H4 (cell line): ENCODE data around the genes CFAP46, PRAP1 and SYCE1.

DNA sequence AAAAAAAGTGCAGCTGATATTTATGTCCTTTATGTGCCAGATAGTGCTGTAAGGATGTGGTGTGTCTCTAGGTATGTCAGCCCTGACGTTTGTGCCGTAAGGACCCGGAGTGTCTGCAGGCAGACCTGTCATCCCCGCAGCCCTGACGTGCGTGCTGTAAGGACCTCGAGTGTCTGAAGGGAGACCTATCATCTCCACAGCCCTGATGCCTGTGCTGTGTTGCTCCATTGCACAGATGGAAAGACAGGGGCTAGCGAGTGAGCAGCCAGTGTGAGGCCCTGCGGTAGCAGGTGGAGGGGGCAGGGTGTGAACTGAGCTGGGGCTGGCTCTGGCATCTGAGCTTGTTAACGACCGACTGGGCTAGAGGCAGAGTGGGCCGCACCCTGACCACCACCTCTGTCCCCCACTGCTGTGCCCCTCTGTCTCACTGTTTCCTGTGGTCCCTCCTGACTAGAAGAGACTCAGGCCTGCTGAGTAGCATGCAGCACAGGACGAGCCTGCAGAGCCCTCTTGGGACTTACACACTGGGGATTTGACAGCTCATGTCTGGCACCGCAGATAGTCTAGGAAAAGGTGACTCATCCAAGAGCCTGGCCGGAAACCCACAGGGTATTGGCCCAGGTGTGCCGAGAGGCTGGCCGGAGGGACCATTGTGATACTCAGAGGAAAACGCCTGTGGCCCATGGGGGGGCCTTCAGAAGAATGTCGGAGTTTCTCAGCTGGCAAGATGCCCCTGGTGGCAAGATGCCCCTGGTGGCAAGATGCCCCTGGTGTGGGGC lies 34.2 kb downstream of the INPP5A start:
- RAMPAGE, long total RNA, result no peak

GRCh38 chr10:132628061-132628751 lies 90.6 kb downstream of the INPP5A start:
- RAMPAGE, long total RNA, result no peak

DNA sequence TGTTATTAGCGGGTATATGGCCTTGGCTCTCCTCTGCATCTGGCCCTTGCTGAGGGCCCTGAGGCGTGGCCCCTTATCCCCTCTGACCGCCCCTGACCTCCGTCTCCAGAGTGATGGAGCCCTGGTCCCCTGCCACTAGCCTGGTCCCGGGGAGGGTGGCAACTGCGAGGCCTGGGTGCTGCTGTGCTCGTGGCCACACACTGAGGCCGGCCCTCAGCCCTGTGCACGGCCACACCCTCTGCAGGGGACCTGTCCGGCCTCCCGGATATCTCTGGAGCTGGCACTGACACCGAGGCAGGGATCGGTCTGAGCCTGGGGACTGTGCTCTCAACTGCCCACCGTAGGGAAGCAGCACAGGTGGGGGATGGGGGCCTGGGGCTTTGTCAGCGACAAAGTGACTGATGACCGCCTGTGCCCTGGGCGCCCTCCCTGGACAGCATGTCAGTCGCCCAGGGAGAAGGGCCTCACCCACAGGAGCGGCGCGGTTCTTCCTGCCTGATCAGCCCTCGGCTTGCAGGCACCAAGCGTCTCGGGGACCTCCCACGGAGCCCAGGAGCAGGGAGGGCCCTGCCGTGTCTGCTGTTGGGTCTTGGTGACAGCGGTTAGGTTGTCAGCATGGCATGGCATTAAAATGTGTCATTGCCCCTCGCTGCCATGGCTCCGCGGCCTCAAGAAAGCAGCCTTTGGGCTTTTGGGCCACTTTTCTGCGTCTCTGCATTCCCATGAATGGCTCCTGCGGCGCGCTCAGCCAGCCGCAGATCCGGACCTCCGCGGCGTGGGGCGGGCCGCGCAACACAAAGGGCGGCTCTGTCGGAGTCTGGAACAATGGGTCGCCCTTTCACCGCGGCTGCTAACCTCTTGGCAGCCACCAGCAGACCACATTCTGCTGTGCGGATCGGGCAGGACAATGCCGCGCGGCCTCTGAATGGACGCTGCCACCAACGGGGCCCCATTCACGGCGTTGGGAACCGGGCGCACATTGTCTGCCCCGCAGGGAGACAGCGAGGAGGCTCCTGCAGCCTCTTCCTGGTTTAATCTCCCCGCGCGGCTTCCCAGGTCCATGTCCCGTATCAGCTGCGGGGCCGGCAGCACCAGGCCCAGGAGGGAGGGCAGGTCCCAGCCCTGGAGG lies 72.1 kb downstream of the NKX6-2 start:
- RAMPAGE, long total RNA, result no peak

DNA sequence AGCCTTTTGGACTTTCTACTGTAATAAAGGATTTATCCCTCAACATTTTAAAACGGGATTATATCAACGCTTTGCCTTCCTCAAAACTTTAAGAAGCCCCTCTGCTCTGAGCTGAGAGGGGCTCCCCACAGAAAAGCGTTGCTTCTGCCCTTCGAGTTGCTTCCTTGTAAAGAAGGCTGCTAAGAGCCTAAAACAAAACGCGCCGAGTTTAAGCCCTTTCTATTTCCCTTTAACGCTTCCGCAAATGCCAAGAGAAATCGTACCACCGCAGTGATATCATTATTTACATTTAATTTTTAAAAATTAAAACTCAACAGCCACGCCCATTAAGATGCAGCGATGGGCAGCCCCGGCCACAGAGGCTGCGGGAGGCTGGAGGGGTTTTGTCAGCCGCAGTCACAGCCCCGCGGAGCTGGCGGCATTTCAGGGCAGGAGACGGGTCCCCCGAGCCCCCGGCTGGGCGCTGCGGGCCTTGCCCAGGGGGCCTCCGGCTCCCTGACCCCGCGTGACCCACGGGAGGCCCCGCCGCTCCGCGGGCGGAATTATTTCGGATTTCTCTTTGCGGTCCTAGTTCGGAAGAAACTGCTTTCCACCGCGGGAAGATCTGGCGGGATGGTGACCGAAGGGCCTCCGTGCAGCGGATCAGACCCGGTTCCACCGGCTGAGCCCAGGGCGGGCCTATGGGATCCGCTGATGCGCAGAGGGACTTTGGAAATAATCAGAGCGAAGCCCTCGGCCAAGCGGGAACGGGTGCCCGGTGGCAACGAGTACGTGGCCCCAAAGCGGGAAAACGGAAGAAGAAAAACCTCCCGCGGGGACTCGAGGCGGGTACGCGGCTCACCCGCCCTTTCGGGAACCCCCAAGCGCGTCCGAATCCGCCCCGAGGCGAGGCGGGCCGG lies 2.0 kb downstream of the NKX6-2 start:
- RAMPAGE, long total RNA, result no peak

DNA sequence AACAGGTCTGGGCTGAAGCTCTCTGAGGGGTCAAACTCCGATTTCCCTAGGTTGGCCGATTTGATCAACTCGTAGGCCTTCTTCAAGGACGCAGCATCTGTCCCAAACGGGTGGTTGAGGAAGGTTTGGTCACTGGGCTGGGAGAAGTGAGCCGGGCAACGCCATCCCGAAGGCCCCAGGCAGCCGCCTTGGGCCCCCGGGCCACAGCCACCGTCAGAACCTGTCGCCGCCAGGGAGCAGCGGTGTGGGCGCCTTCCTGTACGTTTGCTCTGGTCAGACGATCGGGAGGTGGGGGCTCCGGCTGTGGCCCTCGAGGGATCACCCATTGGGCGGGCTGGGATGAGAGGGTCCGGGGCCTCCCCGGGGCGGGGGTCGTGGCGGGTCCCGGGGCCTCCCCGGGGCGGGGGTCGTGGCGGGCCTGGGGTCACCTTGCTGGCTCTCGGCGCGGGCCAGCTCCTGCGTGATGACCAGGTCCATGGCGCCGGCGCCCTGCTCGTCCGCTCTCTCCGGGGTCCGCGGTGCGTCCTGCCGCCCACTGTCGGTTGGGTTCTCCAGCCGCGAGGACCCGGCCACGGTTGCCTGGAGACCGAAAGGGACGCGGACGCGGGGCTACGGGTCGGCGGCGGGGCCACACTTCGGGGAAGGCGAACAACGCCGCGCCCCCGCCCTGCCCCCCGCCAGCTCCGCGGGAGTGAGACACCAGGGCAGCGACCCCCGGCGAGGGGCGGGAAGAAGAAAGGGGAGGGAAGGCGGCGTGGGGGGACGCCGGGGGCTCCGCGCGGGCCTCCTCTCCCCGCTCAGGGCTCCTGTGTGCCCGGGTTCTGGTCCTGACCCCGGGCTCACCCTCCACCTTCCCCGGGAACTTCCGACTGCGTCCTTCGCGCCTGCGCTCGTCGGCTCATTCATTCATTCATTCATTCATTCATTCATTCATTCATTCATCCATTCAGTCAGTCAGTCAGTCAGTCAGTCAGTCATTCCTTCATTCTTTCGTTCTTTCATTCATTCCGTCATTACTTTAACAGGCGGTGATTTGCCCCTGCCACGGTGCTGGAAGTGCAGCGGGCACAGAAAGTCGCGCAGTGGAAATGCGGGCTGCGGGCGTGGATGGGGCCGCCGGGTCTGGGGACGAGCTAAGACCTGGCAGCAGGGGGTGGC lies at the start of gene CFAP46:
CFAP46 (minus strand) TSS at position 563 of the 1,158 bp plus-strand sequence.
- RAMPAGE, long total RNA, result no peak

- RAMPAGE, long total RNA, result no peak
These were observed 17.7 kb upstream of the CFAP46 start for GRCh38 chr10:132959907-132960539.

- RAMPAGE, long total RNA, result no peak
These were observed 19.7 kb upstream of the CFAP46 start for GRCh38 chr10:132961935-132962651.

- RAMPAGE, long total RNA, result no peak
These were observed 40.0 kb upstream of the CFAP46 start for GRCh38 chr10:132982127-132983013.

- RAMPAGE, long total RNA, result no peak
These were observed 72.6 kb upstream of the ADGRA1 start for GRCh38 chr10:133015263-133015468.

- RAMPAGE, long total RNA, result no peak
These were observed 704 bp downstream of the KNDC1 start for GRCh38 chr10:133160714-133161131.

DNA sequence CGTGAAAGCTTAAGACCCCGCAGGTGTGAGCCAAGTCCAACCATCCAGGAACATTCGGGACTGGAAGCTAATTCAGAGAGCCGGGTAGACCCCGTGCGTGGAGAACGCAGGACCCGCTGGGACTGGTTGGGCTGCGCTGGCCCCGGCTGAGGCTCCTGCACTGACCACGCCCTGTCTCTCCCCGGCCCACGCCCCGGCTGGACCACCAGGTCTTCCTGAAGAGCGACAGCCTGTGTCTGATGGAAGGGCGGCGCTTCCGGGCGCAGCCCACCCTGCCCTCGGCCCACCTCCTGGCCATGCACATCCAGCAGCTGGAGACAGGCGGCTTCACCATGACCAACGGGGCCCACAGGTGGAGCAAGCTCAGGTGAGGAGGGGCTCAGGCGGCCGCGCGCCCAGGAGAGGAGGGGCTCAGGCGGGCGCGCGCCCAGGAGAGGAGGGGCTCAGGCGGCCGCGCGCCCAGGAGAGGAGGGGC lies 10.2 kb upstream of the UTF1 start:
- RAMPAGE, long total RNA, result no peak

DNA sequence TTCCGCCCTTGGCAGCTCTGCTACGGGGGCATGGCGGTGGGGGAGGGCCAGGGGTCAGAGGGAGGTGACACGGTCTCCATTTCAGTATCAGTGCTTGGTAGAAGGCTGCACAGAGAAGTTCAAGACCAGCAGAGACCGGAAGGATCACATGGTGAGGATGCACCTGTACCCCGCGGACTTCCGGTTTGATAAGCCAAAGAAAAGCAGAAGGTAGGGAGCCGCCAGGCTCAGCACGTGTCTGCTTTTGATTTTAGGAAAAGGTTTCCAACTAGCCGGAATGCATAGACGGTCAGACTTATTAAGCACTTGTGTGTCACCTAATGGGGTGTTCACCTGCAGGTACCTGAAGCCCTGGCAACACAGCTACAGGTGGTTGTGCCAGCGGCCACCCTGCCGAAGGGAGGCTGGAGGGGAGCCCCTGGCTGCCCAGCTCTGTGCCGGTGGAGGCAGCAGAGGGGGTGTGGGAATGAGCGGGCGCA lies 1.4 kb downstream of the ZNF511 start:
- RAMPAGE, long total RNA, result no peak

GRCh38 chr10:133347120-133348194 lies at the start of gene PRAP1:
PRAP1 (plus strand) TSS chr10:133347373.
- RAMPAGE, long total RNA, result no peak

- RAMPAGE, long total RNA, result no peak
These were observed 2.2 kb upstream of the FUOM start for GRCh38 chr10:133359476-133360866.

- RAMPAGE, long total RNA, result no peak
These were observed 688 bp upstream of the PAOX start for GRCh38 chr10:133378005-133379143.

DNA sequence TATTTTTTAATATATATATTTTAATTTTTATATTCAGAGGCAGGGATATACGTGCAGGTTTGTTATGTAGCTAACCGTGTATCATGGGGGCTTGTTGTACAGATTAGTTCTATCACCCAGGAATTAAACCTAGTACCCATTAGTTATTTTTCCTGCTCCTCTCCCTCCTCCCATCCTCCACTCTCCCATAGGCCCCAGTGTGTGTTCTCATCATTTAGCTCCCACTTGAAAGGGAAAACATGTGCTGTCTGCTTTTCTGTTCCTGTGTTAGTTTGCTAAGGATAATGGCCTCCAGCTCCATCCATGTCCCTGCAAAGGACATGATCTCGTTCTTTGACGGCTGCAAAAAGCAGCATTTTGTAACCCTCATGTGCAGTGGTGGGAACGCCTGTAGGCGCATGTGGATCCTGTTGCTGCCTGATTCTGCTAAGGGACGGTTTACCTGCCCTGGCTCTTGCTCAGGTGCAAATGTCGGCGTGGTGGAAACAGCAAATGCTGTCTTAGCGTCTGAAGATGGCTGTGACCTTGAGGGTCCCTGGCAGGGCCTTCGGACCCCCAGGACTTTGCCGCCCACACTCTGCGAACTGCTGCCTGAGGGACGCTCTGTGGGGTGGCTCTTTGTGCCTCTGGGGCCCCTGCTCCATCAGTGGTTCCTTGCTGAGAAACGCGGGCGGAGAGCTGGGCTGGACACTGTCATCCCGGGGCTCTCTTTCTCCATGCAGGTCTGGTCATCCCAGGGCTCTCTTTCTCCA lies 5.7 kb upstream of the MTG1 start:
- RAMPAGE, long total RNA, result no peak

DNA sequence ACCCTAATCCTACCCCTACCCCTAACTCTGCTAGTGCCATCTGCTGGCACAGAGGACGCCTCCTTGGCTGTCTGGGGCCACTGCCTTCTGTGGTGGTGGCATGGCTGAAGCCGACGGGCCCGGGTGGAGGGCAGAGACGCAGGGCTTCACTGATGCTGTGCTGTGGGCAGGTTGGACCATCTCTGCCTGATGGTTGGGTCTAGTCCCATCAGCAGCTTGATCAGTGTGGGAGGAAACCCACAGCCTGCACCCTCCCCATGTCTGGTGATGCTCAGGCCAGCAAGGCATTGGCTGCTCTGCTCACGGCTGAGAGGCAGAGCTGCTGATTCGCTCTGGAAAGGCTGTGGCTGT lies 247 bp upstream of the SCART1 start:
- RAMPAGE, long total RNA, result no peak

GRCh38 chr10:133511720-133512078 lies 15.5 kb upstream of the CYP2E1 start:
- RAMPAGE, long total RNA, result no peak

- RAMPAGE, long total RNA, result no peak
These were observed 4.2 kb downstream of the CYP2E1 start for GRCh38 chr10:133531138-133532033.

- RAMPAGE, long total RNA, result no peak
These were observed at the start of gene SYCE1 for GRCh38 chr10:133565306-133566068. SYCE1 (minus strand) TSS chr10:133565583.